ENCODE measurements around a stretch of chr16.

GRCh38 chr16:85553263-85553945, 59.7 kb upstream of the GSE1 start:
CAGE:
- cytosol, long polyA minus RNA, result no peak
- cytosol, long polyA plus RNA, result no peak
- long polyA plus RNA, result no peak
- nucleus, long polyA minus RNA, result no peak
- nucleus, long polyA plus RNA, result no peak

DNA sequence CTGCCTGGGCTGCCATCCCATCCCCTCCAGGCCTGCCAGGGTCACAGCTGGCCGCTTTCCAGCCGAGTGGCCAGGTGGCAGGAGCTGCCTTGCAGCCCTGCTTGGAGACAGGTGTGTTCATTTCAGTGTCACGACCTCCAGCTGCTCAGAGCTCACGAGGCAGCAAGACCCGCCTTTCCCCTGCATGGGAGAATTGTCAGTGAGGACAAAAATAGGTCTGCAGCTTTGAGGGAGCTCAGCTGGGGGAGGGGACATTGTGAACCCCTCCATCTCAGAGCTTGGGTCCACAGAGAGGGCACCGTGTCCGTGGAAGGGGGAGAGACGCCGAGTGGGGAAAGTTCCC, 10.2 kb upstream of the GSE1 start:
CAGE:
- cytosol, long polyA minus RNA, result no peak
- cytosol, long polyA plus RNA, result no peak
- long polyA plus RNA, result no peak
- nucleus, long polyA minus RNA, result no peak
- nucleus, long polyA plus RNA, result no peak

DNA sequence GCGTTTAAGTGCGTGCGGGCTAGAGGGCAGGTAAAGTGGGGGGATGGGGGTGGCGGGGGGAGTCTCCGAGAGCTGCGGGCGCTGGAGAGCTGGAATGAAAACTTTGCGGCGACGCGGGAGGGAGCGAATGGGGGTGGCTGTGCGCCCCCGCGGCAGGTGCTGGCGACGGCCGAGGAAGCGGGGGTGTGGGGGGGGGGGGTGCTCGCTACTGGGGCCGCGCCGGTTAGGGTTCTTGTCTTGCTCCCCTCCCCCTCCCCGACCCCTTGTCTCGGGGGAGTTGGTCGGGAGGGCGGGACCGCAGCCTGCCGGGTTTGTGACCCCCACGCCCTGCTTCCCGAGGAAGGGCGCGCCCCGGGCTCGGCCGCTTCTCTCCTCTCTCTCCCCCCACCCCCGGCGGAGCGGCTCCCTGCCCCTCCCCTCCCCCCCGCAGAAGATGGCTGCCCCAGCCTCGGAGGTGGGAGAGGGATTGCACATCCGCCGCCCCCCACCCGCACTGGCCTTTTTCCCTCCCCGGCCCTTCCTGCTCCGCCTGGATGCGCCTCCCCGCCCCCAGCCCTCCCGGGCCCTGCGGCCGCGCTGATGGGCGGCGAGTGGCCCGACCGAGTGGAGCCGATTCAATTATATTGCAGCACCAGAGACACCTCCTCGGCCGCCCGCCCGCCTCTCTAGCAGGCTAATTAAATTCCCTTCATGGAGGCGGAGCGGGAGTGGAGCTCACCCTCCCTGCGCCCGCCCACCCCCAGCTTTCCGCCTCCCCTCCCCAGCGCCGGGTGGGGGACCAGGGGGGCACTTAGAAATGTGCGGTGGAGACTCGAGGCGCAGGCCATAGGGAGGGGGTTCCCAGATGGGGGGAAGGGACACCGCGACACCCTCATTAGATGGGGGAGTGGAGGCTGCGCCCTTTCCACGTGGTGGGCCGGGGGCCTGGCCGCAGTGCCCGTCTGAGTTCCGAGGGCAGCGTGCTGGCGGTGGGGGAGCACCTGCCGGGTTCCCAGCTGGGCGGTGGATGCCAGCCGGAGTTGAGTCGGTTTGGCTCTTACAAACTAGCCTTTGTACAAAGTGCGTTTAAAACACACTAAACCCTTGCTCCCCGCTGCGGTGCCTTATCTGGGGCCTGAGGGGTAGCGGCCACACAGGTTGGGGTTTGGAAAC, 927 bp downstream of the GSE1 start:
CAGE:
- cytosol, long polyA minus RNA, result no peak
- cytosol, long polyA plus RNA, result no peak
- long polyA plus RNA, result no peak
- nucleus, long polyA minus RNA, result no peak
- nucleus, long polyA plus RNA, result no peak

DNA sequence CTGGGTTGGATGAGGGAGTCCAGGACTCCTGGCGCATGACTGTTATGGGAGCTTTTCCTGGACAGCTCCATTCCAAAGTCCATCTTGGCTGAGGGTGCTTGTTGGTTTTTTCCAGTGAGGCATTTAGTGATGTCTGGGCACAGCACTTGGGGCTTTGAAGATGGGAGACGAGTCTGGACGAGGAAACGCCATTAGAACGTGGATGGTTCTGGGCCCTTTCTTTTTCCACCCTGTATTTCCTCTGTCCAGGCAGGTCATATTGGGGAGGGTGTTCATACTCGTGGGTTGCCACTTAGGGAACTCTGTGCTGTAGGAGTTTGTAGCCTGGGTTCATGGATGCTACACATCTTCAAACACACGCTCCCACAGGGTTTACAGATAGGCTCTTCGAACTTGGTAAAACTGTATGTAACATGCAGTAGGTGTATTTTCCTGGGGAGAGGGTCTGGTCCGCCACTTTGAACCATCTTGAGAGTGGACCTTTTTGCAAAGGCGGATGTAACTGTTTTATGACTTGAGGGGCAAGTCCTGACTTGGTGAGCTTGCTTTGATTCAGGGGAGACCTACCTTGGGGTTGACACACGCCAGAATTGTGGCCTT, 9.1 kb downstream of the GSE1 start:
CAGE:
- cytosol, long polyA minus RNA, result no peak
- cytosol, long polyA plus RNA, result no peak
- long polyA plus RNA, result no peak
- nucleus, long polyA minus RNA, result no peak
- nucleus, long polyA plus RNA, result no peak

DNA sequence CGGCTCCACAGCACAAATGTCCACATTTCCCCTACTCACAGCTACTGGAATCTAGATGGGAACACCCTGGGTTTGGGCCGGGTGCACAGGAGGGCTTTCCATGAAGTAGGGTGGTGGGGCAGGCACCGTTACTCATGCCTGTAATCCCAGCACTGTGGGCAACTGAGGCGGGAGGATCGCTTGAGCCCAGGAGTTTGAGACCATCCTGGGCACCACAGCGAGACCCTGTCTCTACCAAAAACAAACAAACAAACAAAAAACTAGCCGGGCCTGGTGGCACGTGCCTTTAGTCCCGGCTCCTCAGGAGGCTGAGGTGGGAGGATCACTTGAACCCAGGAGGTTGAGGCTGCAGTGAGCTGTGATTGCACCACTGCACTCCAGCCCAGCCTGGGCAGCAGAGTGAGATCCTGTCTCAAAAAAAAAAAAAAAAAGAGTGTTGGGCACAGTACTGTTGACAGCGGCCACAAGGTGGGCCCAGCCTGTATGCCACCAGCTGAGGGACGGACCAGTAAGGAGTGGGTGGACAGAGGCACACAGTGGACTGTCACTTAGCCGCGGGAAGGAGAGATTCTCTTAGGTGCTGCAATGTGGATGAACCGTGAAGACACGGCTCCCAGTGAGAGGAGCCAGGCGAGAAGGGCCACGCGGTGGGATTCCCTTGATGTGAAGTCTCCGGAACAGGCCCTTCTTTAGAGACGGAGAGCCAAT, 31.0 kb downstream of the GSE1 start:
CAGE:
- cytosol, long polyA minus RNA, result no peak
- cytosol, long polyA plus RNA, result no peak
- long polyA plus RNA, result no peak
- nucleus, long polyA minus RNA, result no peak
- nucleus, long polyA plus RNA, result no peak

DNA sequence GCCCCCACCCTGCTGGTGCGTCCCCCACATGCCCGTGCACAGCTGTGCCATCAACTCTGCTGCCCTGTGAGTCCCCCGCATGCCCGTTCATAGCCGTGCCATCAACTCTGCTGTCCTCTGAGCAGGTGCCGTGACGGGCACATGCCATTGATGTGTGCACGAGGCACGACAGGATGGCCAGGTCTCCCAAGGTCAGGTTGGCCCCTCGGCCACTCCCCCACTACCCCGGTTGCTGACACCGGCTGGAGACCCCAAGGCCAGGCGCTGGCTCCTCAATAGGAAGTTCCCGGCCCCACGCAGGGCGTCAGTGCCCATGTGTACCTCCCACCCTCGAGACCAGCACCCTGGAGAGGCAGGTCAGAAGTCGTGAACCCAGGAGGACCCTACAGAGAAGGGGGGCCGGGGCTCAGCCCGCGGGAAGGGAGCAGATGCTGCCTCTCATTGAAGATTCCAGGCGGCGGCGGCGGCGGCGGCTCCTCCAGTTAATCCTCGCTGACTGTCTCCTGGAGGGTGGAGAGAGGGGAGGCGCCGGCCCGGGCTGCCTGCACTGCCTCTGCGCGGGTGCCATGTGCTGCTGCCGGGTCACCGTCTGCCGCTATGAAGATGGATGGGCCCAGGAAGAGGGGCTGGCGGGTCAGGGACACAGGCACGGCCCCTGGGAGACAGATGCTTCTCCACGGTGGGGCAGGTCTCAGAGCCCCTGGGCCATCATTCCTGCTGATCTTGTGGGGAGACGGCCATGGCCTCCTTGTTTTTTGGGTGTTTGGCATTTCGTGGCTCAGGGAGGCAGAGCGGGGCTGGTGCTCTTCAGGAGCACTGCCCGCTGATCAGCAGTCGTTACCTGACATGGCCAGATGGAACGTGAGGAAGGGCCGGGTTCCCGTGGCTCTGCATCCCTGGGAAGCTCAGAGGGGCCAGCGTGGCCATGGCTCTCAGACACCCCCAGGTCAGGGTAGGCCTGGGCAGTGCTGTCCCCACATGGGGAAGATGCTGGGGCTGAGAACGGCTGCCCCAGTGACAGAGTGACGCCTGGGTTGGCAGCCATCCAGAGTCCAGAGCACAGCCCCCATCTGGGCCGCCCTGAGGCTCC, 36.3 kb downstream of the GINS2 start:
CAGE:
- cytosol, long polyA minus RNA, result no peak
- cytosol, long polyA plus RNA, result no peak
- long polyA plus RNA, result no peak
- nucleus, long polyA minus RNA, result no peak
- nucleus, long polyA plus RNA, result no peak

CAGE:
- cytosol, long polyA minus RNA, result no peak
- cytosol, long polyA plus RNA, result no peak
- long polyA plus RNA, result no peak
- nucleus, long polyA minus RNA, result no peak
- nucleus, long polyA plus RNA, result no peak
Observed at GRCh38 chr16:85661891-85662458, 26.8 kb downstream of the GINS2 start.

DNA sequence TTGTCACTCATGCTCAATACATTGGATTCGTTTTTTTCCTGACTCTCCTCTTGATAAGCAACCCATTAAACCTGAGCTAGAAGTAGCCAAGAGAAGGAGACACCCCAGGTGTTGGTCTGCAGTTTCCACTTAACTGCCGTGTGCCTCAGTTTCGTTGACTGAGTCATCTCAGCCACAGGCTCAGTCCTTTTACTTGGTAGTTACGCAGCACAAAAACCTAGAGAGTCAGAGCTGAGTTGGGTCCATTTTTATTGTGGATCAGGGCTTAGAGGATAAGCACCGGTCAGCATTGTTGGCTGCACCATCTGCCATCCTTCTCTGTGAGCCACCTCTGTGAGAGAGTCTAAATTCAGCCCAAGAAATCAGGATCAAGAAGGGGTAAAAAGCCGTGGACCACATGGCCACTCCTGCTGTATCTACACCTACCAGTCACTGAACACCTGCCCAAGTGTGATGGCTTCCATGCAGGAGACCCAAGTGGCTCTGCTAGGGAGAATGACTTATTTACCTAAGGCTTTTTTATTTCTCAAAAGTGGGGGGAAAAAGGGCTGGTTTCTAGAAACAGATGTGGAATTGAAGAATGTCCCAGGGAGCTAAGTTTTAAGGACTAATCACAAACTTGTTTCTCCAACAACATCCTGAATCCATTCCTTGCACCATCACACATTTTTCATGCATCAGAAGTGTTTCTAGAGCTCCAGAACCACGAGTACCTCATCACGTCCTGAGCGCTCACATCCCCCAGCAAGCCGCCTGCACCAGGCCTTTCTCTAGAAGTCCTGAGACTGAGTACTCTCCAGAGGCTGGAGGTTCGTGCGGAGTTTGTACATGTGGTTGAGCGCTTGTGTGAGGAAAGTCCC, 11.1 kb downstream of the GINS2 start:
CAGE:
- cytosol, long polyA minus RNA, result no peak
- cytosol, long polyA plus RNA, result no peak
- long polyA plus RNA, result no peak
- nucleus, long polyA minus RNA, result no peak
- nucleus, long polyA plus RNA, result no peak

CAGE:
- cytosol, long polyA minus RNA, result no peak
- cytosol, long polyA plus RNA, result no peak
- long polyA plus RNA, result no peak
- nucleus, long polyA minus RNA, result no peak
- nucleus, long polyA plus RNA, result no peak
Observed at GRCh38 chr16:85681126-85681683, 7.5 kb downstream of the GINS2 start.

DNA sequence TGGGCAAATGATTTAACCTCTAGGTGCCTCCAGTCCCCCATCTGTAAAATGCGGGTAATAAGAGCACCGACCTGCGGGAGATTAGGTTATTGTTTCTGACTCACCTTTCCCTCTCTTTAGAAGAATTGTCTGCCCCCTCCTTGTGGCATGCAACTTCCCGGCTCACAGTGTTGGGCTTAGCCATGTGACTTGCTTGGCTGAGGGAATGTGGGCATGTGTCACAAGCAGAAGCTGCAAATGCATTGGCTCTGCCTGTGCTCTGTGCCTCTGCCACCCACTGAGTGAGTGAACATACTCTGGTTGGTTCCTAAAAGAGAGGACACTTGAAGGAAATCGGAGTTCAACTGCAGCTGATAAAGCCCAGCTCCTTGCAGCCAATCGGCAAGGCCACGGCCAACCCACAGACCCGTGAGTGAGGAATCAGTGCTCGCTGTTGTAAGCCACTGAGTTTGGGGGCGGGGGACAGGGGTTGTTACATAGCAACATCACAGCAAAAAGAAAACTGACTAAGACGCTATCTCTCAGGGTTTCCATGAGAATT, 10.8 kb upstream of the GINS2 start:
CAGE:
- cytosol, long polyA minus RNA, result no peak
- cytosol, long polyA plus RNA, result no peak
- long polyA plus RNA, result no peak
- nucleus, long polyA minus RNA, result no peak
- nucleus, long polyA plus RNA, result no peak

GRCh38 chr16:85720175-85720688, 30.7 kb downstream of the C16orf74 start:
CAGE:
- cytosol, long polyA minus RNA, result no peak
- cytosol, long polyA plus RNA, result no peak
- long polyA plus RNA, result no peak
- nucleus, long polyA minus RNA, result no peak
- nucleus, long polyA plus RNA, result no peak

DNA sequence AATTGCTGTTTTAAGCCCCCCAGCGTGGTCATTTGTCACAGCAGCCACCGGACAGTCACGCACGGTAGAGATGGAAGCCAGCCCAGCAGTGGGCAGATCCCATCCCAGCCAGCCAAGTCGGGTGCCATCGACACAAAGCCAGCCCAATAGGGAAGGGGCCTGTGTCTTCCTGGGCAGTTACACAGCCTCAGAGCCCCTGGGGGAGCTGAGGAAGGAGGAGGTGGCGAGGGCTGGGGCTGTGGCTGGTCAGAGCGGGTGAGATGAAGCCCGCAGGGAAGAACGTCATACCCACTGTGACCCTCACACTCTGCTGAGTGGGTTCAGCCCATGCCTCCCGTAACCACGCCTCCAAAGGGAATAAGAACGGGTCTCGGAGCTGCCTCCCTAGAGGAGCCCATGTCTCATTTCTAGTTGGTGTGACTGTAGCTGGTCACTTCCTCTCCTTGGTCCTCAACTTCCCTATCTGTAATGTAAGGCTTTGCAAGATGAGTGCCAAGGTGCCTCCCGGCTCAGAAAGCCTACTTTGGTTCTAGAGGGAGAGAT, 20.9 kb downstream of the C16orf74 start:
CAGE:
- cytosol, long polyA minus RNA, result no peak
- cytosol, long polyA plus RNA, result no peak
- long polyA plus RNA, result no peak
- nucleus, long polyA minus RNA, result no peak
- nucleus, long polyA plus RNA, result no peak

CAGE:
- cytosol, long polyA minus RNA, result no peak
- cytosol, long polyA plus RNA, result no peak
- long polyA plus RNA, result no peak
- nucleus, long polyA minus RNA, result no peak
- nucleus, long polyA plus RNA, result no peak
Observed at GRCh38 chr16:85733212-85733589, 17.7 kb downstream of the C16orf74 start.

GRCh38 chr16:85897483-85897821, 1.5 kb upstream of the IRF8 start:
CAGE:
- cytosol, long polyA minus RNA, result no peak
- cytosol, long polyA plus RNA, result no peak
- long polyA plus RNA, result no peak
- nucleus, long polyA minus RNA, result no peak
- nucleus, long polyA plus RNA, result no peak

DNA sequence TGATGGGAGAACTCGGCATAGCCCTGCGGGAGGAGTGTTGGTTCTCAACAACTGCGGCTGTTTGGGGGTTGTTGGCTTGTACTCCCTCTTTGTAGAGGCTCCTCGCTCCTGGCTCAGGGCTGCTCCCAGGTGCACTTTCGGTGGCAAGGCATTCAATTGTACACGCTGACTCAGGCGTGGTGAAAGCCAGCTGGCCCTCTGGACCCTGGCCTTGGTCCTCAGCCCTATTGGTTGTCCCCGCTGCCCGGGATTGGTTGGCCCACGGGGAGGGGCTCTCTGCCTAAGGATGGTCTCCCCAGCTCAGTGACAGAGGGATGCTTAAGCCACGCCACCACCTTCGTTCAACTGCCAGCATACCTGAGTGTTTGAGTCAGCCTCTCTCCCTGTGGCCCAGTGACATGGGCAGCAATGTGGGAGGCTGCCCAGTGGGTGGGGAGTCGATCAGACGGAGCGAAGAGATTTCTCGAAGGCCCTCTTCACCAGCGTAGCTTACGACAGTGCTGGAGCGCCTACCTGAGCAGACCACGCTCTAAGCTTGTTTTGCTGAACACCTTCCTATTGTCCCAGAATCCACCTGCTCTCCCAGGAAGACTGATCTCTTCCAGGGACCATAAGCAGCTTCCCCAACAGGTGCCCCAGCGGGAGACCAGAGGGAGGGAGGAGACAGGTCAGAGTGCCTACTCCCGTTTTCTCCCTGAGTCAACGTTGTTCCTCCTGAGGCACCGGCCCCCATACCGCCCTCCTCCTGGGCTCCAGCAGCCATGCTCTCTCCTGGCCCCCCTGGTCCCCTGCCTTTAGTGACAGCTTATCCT, 30.4 kb downstream of the IRF8 start:
CAGE:
- cytosol, long polyA minus RNA, result no peak
- cytosol, long polyA plus RNA, result no peak
- long polyA plus RNA, result no peak
- nucleus, long polyA minus RNA, result no peak
- nucleus, long polyA plus RNA, result no peak

DNA sequence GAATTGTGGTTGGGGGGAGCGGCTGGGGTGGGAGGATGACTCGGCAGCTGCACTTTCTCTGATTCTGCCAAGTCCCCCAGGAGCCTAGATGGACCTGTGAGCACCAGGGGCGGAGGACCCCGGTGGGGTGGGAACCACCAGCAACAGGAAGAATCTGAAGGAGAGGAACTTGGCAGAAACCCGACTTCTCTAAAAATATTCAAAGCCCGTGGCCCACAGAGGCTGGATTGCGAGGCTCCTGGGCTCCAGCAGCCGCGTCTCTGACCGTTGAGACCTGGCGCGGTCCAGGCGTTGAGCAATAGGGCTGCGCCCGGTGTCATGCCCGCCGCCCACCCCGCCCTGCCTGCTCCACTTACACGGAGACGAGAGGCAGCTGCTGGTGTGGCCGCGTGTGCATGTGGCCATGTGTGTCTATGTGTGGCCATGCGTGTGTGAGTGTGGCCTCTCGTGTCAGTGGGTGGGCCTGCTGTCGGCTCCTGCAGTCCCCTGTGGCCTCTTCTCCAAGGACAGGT, 83.6 kb downstream of the IRF8 start:
CAGE:
- cytosol, long polyA minus RNA, result no peak
- cytosol, long polyA plus RNA, result no peak
- long polyA plus RNA, result no peak
- nucleus, long polyA minus RNA, result no peak
- nucleus, long polyA plus RNA, result no peak

GRCh38 chr16:85995752-85996272, 96.8 kb downstream of the IRF8 start:
CAGE:
- cytosol, long polyA minus RNA, result no peak
- cytosol, long polyA plus RNA, result no peak
- long polyA plus RNA, result no peak
- nucleus, long polyA minus RNA, result no peak
- nucleus, long polyA plus RNA, result no peak

GRCh38 chr16:86077669-86078796, 179.1 kb downstream of the IRF8 start:
CAGE:
- cytosol, long polyA minus RNA, result no peak
- cytosol, long polyA plus RNA, result no peak
- long polyA plus RNA, result no peak
- nucleus, long polyA minus RNA, result no peak
- nucleus, long polyA plus RNA, result no peak

DNA sequence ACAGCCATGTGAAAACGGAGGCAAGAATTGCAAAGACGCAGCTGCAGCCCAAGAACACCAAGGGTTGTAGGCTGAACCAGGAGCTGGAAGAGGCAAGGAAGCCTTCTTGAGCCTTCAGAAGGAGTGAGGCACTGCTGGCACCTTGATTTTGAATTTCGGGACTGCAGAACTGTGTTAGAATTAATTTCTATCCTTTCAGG, 243.3 kb downstream of the IRF8 start:
CAGE:
- cytosol, long polyA minus RNA, result no peak
- cytosol, long polyA plus RNA, result no peak
- long polyA plus RNA, result no peak
- nucleus, long polyA minus RNA, result no peak
- nucleus, long polyA plus RNA, result no peak

GRCh38 chr16:86198287-86199200, 299.6 kb downstream of the IRF8 start:
CAGE:
- cytosol, long polyA minus RNA, result no peak
- cytosol, long polyA plus RNA, result no peak
- long polyA plus RNA, result no peak
- nucleus, long polyA minus RNA, result no peak
- nucleus, long polyA plus RNA, result no peak

Data from keratinocyte (primary cell).